Hepatocyte (in vitro differentiated cells and primary cell): ENCODE measurements around a stretch of chr7.

GRCh38 chr7:2821870-2822555 is 22.1 kb downstream of the GNA12 start:
- RAMPAGE, long total RNA: no peak
- RRBS: no CpG with 5 or more reads among the region's 11 CpGs

GRCh38 chr7:2993684-2994165 is 49.9 kb downstream of the CARD11 start:
- RAMPAGE, long total RNA: no peak
- RRBS: no CpG with 5 or more reads among the region's 19 CpGs

- RAMPAGE, long total RNA: no peak
- RRBS: no CpG with 5 or more reads among the region's 4 CpGs
Observed at GRCh38 chr7:3104201-3104486, 60.5 kb upstream of the CARD11 start.

GRCh38 chr7:3410704-3411429 is 109.8 kb downstream of the SDK1 start:
- RAMPAGE, long total RNA: no peak
- RRBS: no CpG with 5 or more reads among the region's 11 CpGs

- RAMPAGE, long total RNA: no peak
- RRBS: no CpG with 5 or more reads among the region's 5 CpGs
Observed at GRCh38 chr7:3861706-3862160, 560.7 kb downstream of the SDK1 start.

DNA sequence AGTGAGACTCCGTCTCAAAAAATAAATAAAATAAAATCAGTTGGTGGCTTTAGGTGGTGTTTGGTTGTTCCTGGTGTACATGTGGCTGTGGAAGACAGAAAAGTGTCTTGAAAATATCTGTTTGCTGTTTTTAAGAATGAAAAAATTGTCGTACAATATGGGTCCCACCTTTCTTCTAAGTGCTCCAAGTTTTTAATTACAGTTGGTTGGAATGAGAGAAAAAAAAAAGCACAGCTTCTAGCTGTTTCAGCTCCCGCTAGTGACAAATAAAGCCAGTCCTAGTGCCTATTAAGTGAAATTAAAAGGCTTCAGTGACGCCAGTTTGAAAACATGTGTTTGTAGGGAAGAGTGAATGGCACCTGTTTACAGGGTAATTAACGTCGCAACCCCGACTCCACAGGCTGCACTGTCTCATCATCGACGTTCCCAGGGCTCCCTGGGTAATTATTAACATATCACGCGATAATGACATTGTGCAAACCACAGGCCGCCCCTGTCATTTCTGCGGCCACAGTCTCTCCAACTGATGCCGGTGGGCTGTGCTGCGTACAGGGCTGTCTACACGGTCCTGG is 492.2 kb upstream of the FOXK1 start:
- RAMPAGE, long total RNA: no peak
- RRBS: no CpG with 5 or more reads among the region's 16 CpGs

GRCh38 chr7:4831866-4832353 is 29.9 kb downstream of the PAPOLB start:
- RAMPAGE, long total RNA: no peak
- RRBS: 87% methylated on average over 3 of the region's 13 CpGs

- RAMPAGE, long total RNA: no peak
- RRBS: no CpG with 5 or more reads among the region's 27 CpGs
Observed at GRCh38 chr7:4882045-4882814, 1.3 kb downstream of the RADIL start.

- RAMPAGE, long total RNA: no peak
- RRBS: no CpG with 5 or more reads among the region's 15 CpGs
Observed at GRCh38 chr7:5231762-5232282, 41.8 kb downstream of the WIPI2 start.

- RAMPAGE, long total RNA: no peak
- RRBS: 81% methylated on average over 4 of the region's 36 CpGs
Observed at GRCh38 chr7:5248119-5248949, 34.4 kb upstream of the SLC29A4 start.

DNA sequence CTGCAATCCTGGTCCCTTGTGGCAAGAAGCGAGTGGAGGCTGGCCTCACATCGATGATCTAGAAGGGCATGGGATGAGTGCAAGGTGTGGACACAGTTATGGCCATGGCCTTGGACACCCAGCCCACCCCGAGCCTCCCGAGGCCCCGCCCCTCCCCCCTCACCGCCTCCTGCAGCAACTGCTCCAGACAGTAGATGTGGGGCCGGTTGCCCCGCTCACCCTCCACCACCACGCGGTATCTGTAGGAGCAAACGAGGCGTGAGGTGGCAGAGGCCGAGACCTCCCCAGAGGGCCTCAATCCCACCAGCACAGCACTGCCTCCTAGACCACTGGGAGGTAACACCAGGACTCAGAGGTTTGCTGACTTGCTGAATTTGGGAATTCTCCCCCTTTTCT is 37.6 kb downstream of the SLC29A4 start:
- RAMPAGE, long total RNA: no peak
- RRBS: no CpG with 5 or more reads among the region's 13 CpGs

DNA sequence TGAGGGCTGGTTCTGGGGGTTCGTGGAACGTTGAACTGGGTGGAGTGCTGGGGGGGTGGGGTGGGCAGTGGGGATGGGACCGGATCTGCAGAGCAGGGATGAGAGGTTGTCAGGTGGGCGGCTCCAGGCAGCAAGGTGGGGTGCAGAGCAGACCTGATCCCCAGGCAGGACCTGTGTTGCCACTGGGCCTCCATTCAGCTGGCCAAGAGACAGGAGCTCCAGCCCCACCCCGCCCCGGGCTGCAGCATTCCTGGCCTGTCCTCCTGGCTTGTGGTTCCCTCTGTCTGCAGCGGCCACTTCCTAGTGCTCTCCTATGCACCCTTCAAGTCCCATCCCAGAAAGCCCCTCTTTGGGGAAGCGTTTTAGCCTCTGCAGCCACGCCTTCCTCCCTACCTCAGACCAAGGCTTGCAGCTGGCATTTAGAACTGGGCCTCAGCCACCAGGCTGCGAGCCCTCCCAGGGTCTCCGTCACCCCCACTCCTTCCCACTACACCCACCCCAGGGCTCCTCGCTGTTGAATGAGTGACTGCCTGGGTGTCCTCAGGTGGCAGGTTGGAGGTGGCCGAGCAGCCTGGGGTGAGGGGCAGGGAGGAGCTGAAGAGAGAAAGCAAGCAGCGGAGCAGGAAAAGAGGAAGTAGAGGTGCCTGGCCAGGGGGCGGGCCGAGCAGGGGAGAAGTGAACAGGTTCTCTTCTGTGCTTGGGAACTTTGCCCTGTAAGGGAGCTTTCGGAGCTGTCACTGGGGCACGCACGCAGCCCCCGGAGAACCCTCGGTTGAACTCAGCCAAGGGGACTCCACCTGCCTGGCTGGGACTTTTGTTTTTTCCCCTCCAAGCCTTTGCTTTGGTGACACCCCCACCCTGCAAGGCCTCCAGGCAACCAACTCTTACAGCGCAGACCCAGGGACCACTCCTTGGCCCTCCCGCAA is 2.3 kb upstream of the ACTB start:
- RAMPAGE, long total RNA: no peak
- RRBS: no CpG with 5 or more reads among the region's 23 CpGs

- RAMPAGE, long total RNA: no peak
- RRBS: 4% methylated on average over 10 of the region's 15 CpGs
Observed at GRCh38 chr7:5557790-5558586, 27.6 kb upstream of the ACTB start.

GRCh38 chr7:5595546-5596884 is 3.4 kb downstream of the FSCN1 start:
- RAMPAGE, long total RNA: no peak
- RRBS: 14% methylated on average over 4 of the region's 33 CpGs

GRCh38 chr7:5598797-5599301 is 6.2 kb downstream of the FSCN1 start:
- RAMPAGE, long total RNA: no peak
- RRBS: no CpG with 5 or more reads among the region's 19 CpGs

DNA sequence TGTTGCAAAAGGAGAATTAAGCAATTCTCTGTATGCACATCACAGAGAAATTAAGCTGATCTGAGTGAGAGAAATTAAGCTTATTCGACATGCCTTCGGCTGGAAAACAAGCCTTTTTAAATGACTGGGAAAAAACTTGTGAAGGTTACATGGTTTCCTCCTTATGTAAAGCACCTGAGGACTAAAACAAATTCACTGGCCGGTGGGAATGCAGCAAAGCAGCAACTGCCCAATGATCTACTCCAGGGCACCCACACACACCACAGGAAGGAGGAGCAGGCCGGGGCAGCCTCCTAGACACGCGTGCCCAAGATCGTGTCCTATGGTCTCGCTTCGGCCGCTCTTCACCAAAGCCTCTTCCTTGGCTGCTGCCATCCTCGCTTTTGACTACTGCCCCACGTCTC is 85.2 kb downstream of the RNF216 start:
- RAMPAGE, long total RNA: no peak
- RRBS: 68% methylated on average over 2 of the region's 12 CpGs

- RAMPAGE, long total RNA: no peak
- RRBS: no CpG with 5 or more reads among the region's 14 CpGs
Observed at GRCh38 chr7:5794344-5794783, 12.9 kb upstream of the RNF216 start.

GRCh38 chr7:6011296-6011976 is 2.4 kb downstream of the AIMP2 start:
- RAMPAGE, long total RNA: no peak
- RRBS: no CpG with 5 or more reads among the region's 6 CpGs

DNA sequence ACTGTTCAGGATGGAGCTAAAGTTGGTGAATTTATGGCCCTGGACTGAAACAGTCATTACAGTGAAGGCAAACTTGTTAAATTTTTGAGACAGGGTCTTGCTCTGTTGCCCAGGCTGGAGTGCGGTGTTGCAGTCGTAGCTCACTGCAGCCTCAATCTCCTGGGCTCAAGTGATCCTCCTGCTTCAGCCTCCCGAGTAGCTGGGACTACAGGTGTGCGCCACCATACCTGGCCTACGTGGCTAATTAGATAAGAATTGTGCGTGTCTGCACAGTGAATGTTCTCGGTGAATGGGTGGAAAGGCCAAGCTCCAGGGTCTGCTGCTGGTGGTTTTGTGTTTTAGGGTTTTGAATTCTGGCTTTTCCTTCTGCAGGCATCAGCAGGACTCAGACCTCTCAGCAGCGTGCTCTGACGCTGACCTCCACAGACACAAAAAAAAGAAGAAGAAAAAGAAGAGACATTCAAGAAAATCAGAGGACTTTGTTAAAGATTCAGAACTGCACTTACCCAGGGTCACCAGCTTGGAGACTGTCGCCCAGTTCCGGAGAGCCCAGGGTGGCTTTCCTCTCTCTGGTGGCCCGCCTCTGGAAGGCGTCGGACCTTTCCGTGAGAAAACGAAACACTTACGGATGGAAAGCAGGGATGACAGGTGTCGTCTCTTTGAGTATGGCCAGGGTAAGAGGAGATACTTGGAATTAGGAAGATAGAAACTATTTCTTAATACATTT is 51.8 kb downstream of the USP42 start:
- RAMPAGE, long total RNA: no peak
- RRBS: no CpG with 5 or more reads among the region's 18 CpGs

GRCh38 chr7:6243051-6243770 is 29.2 kb downstream of the CYTH3 start:
- RAMPAGE, long total RNA: no peak
- RRBS: no CpG with 5 or more reads among the region's 7 CpGs